ENCODE data around the genes SRRM4 and TMEM233.

GRCh38 chr12:118055863-118056904, 4.8 kb downstream of the WSB2 start:
- PRO-cap = no peak

GRCh38 chr12:118063605-118064724, 3.0 kb upstream of the WSB2 start:
- PRO-cap = no peak

DNA sequence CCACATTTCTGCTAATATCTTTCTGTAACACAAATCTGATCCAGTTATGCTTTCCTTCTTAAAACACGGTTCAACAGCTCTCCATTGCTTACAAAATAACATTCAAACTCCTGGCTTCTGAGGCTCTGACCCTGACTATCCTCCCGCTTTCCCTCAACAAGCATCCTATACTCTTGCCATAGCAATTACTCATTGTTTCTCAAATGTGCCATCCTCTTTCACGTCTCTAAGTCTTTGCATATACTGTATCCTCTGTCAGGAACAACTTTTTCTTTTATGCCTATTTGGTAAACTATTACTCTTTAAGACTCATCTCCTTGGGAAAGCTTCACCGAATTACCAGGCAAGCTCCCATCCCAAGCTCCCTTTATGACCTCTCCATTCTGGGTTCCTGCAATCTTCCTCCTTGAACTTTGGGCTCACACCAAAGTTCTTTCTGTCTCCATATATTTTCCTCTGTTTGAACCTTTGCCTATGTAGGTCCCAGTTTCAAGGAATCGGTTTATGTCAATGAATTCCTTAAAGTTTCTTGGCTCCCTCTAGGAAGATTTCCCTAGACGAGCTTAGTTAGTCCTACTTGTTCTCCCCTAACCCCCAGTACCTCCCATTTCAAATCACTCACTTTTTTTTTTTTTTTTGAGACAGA, 22.9 kb downstream of the PEBP1 start:
- PRO-cap = no peak

- PRO-cap = no peak
Observed at GRCh38 chr12:118245843-118246615, 110.1 kb downstream of the PEBP1 start.

- PRO-cap = no peak
Observed at GRCh38 chr12:118346904-118348056, 25.4 kb downstream of the TAOK3 start.

- PRO-cap = no peak
Observed at GRCh38 chr12:118981032-118982151, at the start of gene SRRM4. Gene SRRM4 (plus strand): TSS chr12:118981541.

- PRO-cap = no peak
Observed at GRCh38 chr12:119008523-119009603, 27.5 kb downstream of the SRRM4 start.

DNA sequence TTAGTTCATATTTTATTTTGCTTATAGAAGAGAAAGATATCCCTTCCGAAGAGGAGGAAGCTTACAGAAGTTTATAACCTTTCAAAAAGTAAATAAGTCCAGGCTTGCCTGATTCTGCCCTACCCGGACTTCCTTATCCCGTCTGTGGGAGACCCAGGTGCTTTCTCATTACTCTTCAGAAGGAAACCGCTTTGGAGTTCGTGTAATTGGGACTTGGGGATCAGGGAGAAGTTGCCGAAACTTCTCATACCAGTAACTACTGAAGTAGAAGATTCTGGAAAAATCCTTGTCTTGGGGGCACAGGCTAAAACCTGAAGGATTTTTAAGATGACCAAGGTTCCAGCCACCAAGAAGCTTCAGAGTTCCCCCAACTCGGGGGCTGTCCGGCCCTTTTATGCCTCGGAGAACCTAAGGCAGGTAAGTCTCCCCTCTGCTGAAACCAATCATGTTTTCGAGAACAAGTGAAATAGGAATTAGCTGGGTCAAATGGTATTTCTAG, 370 bp downstream of the CCDC60 start:
- PRO-cap = no peak

GRCh38 chr12:119363556-119363807, 29.0 kb downstream of the CCDC60 start:
- PRO-cap = no peak

- PRO-cap = bidirectional peak, plus-strand start at chr12:119593897, minus-strand start at chr12:119593850
Observed at GRCh38 chr12:119593302-119594060, at the start of gene TMEM233. Gene TMEM233 (plus strand): TSS chr12:119593774.

GRCh38 chr12:119678960-119679922, 11.3 kb downstream of the PRKAB1 start:
- PRO-cap = no peak

DNA sequence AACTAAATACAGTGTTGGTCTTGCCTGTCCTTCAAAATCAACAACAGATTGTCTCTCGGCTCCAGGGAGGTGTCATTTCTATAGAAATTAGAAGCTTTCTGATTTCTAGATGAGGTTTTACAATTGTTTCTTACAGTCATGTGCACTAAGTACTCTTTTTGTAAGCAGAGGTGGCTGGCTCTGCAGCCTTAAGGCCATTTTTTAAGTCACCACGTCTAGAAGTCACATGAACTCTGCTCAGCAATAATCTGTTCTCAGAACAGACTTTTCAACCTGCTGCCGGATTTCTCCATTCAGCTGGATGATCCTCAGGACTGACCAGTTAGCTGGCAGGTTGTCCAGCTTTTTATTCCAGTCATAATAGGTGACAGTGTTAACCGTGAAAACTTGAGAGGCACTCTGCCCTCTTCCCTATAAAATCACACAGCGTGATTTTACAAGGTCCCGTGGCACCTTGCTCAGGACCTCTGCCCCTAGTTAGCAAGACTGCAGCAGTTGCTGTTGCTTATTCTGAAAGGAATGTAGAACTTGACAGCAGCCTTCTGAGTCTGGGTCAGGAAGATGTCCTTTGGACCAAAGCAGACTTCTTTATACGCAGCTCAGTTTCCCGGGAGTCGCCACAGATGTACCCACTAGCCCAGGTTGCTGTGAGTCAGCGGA, 13.0 kb downstream of the PRKAB1 start:
- PRO-cap = no peak

GRCh38 chr12:119681487-119682426, 13.8 kb downstream of the PRKAB1 start:
- PRO-cap = unidirectional peak, plus-strand start at chr12:119682288

DNA sequence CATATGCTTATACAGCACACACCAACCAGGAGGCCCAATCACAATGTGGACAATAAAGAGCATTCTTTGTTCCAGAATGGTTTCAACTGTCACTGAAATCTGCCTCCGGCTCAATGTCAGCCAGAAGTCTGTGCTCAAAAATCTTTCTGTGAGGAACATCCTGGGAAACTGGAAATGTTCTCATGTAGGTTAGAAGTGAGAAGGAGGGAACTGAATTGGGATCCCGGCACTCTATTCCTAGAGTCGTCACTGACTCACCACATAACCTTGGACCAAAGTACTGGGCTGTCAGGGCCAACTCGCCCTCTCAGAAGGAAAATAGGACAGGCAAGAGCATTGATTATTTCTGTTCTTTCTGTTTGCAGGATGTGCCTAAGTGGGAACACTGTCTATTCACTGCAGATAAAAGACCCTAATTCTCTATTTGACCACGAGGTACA, 57.6 kb downstream of the PRKAB1 start:
- PRO-cap = no peak

DNA sequence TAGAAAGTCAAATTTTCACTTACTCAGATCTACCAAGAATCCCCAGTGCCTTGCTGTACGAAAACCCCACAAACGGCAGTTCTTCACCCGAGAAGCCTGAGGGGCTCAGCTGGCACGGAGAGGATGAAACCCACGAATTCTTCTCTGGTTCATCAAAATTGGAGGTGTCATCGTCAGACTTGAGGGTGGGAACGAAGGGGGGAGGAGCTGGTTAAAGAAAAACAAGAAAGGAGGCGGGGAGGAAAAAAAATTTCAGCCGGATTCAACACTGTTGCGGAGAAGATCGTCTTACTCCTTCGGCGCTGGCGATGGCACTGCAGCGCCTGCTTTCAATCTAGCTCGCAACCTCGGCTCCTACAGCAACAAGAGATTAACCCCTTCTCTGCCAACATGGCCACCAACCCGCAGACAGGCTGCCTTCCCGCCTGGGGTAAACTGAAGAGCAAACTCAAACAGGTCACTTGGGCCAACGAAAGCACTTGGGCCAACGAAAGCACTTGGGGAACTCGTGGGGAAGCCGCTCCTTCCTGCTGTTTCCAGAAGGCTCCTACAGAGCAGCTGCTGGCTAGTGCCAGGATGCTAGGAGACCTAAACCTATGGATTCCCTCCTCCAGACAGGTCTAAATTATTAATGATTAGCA, 73.8 kb downstream of the CIT start:
- PRO-cap = no peak

GRCh38 chr12:120141396-120141785, 24.8 kb upstream of the RAB35 start:
- PRO-cap = no peak

DNA sequence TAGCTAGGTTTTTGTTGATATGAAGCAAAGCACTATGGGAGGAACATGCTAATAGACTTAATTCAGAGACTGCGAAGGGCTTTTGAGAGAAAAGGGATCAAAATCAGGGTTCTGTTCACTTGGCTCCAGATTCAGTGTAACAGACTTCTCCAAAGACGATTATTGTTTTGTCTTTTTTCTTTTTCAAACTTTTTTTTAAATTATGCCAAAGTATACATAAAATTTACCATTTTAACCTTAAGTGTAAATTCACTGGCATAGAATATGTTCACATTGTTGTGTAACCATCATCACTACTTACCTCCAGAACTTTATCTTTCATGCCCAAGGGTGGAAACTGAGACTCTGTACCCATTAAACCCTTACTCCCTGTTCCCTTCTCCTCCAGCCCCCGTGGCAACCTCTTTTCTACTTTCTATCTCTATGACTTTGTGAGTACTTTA, 8.7 kb upstream of the SIRT4 start:
- PRO-cap = bidirectional peak, plus-strand start at position 65 of the sequence, minus-strand start outside the sequence; unidirectional peak, plus-strand start at position 79 of the sequence

DNA sequence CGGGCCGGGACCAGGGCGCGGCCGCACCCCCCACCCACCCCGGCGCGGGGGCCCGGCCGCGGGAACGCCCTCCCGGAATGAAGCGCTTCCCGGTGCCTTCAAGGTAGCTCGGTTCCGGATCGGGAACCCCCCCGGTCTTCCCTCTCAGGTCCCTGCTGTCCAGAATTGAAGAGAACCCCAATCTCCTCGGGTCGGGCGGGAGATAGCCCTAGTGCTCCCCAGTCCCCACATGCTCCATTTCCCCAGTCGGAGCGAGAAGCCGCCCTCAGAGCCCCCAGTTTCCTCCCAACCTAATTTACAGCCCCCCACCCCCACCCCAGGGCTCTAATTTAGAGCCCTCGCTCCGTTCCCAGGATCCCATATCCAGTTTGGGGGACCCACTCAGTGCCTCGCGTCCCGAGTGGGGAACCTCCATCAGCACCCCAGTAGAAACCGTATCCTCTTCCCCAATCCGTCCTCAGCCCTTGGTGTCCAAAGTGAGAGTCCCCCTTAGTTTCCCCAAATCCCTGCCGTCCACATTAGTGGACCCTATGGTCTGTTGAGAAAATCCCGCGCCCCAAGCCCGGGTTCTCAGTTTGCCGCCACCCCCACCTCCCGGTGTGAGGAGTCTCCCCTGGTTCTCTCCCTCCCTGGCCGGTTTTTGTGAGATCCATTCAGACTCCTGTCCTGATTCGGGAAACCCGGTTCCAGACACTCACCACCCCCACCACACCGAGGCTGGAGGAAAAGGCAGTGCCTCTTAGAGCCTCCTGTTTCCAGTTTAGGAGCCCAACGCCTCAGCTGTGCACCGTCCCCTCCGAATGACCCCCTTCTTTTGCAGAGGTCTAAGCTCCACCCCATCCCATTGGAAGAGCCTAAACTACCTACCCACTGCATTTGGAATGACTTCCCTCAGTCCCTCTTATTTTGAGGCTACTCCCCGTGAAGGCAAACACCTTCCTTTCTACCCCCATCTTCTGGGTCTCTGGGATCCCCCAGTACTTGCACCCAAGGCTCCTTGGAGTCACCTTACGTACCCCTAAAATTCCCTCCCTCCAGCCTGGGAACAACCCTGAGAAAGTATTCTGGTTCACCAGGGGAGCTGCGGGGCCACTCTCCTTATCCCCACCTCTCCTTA, 817 bp upstream of the MSI1 start:
- PRO-cap = no peak

DNA sequence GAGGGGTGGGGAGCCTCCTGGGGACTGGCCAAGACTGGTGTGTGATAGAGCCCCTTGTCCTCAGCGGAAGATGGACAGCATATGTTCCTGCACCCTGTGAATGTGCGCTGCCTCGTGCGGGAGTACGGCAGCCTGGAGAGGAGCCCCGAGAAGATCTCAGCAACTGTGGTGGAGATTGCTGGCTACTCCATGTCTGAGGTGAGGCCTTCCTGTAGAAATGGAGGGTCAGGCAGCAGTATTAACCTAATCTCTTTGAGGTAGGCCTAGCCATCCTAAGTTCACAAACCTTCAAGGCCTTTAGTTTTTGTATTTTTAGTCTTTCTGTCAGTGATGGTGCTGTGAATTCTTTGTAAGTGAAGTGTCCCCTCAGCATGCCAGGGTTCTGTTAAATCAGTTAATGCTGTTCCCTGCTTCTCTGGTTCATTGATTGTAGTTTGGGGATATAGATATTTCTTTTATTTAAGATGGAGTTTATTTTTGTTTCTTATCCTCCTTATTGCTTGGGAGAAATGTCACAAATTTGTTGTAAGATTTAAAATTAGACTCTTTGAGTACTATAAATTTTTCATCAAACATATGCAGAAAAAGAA, 17.4 kb downstream of the POP5 start:
- PRO-cap = no peak

DNA sequence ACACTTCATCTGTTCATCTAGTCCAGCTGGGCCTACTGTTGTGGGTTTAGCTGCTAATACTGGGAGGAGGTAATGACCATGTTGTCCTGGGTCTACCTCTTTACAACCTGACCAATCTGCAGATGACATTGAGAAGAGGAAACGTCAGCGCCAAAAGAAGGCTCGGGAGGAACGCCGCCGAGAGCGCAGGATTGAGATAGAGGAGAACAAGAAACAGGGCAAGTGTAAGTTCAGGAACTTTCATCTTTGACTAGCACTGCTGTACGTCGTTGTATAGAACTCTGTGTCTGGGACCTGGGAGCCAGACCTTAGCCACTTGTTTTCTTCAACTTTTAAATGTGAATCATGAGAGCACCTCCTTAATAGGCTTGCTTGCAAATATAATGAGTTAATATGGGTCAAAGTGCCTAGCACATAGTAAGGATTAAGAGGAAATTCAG, 15.9 kb downstream of the POP5 start:
- PRO-cap = no peak